Fibroblast of villous mesenchyme (primary cell): ENCODE measurements around the genes POLR1D and KATNAL1.

- CAGE, long polyA plus RNA: no peak
These were observed 57.9 kb downstream of the LNX2 start for GRCh38 chr13:27562250-27563009.

- CAGE, long polyA plus RNA: no peak
These were observed at the start of gene POLR1D for GRCh38 chr13:27621278-27621992. POLR1D (plus strand) TSS chr13:27621892.

- CAGE, long polyA plus RNA: no peak
These were observed 64.8 kb upstream of the GSX1 start for GRCh38 chr13:27727488-27727807.

GRCh38 chr13:27851082-27852186, 59.2 kb downstream of the GSX1 start:
- CAGE, long polyA plus RNA: no peak

DNA sequence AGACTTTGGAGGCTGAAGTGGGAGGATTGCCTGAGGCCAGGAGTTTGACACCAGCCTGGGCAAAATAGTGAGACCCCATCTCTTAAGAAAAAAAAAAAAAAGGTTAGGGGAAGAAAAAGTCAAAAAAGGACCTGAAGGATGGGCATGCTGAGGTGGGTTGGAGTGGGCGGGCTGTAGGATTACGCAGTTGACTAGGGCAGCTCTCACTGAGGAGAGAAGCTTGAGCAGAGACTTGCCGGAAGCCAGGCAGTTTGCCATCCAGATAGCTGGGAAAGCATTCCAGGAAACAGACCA, 13.1 kb upstream of the SLC46A3 start:
- CAGE, long polyA plus RNA: no peak

- CAGE, long polyA plus RNA: no peak
These were observed 320.2 kb downstream of the MTUS2 start for GRCh38 chr13:29140257-29140848.

- CAGE, long polyA plus RNA: no peak
These were observed 1.8 kb downstream of the SLC7A1 start for GRCh38 chr13:29593541-29594144.

DNA sequence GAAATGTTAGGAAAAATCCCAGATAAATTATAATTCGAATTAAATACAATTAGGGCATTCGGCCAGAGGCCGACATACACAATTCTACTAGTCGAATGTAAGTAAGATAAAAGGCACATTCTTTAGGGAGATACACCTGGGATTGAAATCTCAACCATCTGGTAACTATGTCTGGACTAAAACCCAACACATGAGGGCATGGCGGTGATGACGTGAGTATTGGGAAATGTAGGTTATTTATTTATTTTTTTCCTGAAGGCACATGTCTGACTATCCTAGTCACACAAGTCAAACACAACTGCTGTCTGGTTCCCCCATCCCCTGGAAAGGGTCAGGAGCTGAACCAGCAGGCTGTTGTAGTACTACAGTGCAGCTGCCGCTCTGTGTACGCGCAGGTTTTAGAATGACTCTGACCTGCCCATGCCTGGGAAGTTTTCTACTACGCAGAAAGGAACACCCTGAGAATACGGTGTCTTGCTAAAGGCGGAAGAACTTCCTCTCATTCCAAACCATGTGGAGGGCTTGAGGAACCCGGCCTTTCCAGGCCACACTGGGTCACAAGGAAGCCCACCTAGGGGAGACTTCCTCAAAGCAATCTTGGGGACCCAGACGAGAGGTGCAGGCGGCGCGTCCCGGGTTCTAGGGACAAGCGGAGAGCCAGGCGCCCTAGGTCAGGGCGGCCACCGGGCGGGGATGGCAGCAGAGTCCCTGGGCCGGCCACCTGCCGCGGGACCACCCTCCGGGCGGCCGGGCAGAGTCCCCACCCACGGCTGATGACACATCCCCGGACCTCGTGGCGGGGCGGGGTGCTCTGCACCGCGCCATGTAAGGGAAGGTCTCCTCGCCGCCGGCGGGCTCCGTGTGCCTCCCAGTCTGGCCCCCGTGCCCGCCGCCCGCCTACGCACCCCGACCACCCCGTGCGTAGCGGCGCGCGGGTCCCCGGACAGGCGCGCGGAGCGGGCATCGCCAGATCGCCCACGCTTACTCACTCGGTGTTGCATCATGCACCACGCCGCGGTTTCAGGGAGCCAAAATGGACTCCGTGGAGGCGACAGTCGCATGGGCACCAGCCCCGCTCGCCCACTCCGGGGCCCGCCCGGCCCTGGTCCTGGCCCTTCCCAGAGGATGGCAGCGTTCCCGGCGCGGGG, 959 bp downstream of the SLC7A1 start:
- CAGE, long polyA plus RNA: no peak

DNA sequence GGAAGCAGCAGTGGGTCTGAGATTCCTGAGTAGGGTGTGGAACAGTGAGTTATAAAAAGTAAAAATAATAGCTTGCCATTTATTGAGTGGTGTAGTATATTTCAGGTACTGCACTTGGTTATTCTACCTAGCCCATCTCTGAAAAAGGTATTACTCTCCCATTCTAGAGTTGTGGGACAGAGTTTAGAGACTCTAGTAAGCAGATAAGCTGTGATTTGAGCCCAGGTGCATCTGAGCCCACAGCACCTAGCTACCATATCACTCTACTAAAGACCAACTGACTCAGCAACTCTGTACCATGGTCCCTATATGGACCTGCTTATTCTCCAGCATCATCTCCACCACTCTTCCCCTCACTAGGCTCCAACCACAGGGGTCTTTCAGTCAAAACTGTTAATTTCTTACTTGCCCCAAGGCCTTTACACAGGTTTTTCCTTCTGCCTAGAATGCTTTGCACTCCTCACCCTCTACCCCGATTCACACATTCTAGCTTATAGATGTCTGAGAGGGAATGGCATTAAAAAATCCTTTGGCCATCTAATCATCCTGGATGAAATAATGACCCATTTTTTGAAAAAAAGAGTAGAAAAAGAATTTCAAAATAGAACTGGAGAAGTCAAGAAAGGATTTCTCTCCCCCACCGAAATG, 64.4 kb downstream of the UBL3 start:
- CAGE, long polyA plus RNA: no peak

DNA sequence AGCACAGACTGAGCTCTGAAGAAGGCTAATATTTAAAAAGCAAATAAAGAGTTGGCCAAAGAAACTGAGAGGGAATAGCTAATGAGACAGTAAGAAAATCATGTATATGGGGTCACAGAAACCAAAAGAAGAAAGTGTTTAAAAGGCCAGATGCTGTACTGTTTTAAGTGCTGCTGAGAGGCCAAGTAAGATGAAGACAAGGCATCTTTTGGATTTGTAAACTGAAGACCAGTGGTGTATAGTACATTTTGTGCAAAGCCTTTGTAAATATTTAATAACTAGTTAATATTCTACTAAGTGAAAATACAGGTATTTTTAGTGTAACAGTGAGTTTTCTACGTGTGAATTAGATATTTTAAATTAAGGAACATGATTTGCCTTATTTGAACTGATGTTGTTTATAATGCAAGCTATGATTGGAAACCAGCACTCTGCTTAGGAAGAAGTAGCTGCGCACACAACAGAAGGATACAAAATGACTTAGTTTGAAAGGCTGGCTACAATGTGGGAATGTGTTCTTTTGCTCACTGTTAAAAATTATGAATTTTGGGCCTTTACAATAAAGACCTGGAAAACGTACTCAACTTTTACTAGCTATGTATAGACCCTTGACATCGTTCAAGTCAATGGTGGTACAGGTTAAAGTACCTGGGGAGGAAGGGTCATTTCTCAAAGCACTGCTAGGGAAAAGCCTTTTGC, 39.9 kb downstream of the UBL3 start:
- CAGE, long polyA plus RNA: no peak

DNA sequence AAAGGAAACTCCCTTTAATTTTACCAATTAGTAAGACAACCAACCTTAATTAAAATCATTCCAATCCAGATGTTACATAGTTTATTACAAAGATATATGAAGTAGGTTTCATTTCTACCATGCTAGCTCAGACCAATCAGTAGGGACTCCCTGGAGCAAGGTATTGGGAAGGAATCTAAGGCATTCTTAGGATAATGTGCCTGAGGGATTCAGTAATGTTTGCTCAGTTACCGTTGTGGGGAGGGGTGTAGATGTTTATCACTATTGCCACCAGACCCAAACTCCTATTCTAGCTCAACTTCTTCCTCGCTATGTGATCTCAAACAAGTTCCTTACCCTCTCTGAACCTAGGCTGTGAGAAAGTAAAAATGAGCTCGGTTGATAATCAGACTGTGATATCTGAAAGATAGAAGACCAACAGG, 8.9 kb downstream of the UBL3 start:
- CAGE, long polyA plus RNA: no peak

- CAGE, long polyA plus RNA: start-site peak on the minus strand at chr13:30306814-30306886, 247 and 202 reads in 2 replicates; start-site peak on the minus strand at chr13:30306989-30307028, 98 and 85 reads in 2 replicates; start-site peak on the minus strand at chr13:30307387-30307504, 408 and 412 reads in 2 replicates
These were observed at the start of gene KATNAL1 for GRCh38 chr13:30306461-30307780. KATNAL1 (minus strand) TSS chr13:30307551.

- CAGE, long polyA plus RNA: no peak
These were observed 24.0 kb upstream of the KATNAL1 start for GRCh38 chr13:30331229-30331864.

GRCh38 chr13:30388628-30389107, 33.6 kb upstream of the UBE2L5 start:
- CAGE, long polyA plus RNA: no peak

DNA sequence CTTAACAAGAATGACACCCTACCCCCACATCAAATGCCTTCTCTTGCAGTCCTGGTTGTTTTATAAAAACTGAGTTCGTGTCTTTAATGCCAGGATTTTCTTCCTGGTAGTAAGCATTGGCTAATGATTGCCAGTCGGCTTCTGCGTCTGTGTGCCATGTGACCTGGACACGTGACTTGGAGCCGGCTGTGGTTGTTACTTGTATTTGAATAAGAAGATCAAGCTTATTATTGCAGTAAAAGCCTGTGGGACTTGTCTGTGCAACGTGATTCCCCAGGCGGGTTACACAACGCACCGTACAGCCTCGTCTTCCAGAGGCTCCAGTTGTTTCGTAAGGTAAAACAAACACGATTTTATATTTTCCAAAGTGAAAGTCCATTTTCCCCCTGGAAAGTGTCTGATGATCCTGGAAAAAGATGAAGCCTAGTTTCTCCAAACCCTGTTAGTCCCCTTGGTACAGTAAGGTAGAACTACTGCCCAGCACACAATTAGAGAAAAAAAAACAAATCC, 26.8 kb upstream of the UBE2L5 start:
- CAGE, long polyA plus RNA: no peak

GRCh38 chr13:30396380-30397176, 25.7 kb upstream of the UBE2L5 start:
- CAGE, long polyA plus RNA: no peak

DNA sequence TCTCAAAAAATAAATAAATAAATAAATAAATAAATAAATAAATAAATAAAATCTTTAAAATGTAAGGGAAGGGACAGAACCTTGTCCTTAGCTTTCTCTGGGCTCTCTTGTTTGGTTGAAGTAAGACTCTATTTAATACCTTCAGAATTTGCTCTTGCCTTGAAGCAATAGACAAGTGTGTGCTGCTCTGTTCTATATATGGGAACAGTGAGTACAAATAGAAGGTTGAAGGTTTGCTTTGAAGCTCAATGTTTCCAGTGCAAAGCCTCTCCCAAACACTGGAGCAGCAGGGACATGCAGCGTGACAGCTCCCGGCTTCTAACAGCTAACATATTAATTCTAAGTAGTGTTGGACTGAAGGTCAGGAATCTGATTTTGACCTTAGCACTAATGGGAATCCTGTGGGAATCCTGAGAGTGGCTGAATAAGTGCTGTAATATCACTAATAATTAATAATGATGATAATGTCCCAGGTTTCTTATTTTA, 16.9 kb upstream of the UBE2L5 start:
- CAGE, long polyA plus RNA: no peak

DNA sequence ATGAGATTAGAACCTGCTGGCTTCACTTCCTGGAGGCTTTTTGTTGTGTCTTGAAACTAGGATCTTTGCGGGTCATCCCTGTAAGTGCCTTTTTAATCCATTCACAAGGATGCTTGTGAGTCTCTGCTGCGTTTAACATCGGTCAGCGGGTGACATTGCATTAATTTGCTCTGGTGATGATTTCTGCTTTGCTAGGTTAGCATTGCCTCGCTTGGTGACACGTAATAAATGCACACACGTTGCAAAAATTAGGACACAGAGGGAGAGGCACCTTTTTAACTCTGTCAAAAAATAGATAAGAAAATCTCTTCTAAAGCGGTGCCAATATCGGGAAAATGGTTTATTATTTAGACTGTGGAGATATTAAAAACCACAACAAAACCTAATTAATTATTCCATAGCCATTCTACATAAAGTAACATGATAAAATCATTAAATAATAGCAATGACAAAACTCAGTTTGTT, 337 bp downstream of the UBE2L5 start:
- CAGE, long polyA plus RNA: no peak

- CAGE, long polyA plus RNA: no peak
These were observed 1.8 kb downstream of the HMGB1 start for GRCh38 chr13:30463822-30464387.

DNA sequence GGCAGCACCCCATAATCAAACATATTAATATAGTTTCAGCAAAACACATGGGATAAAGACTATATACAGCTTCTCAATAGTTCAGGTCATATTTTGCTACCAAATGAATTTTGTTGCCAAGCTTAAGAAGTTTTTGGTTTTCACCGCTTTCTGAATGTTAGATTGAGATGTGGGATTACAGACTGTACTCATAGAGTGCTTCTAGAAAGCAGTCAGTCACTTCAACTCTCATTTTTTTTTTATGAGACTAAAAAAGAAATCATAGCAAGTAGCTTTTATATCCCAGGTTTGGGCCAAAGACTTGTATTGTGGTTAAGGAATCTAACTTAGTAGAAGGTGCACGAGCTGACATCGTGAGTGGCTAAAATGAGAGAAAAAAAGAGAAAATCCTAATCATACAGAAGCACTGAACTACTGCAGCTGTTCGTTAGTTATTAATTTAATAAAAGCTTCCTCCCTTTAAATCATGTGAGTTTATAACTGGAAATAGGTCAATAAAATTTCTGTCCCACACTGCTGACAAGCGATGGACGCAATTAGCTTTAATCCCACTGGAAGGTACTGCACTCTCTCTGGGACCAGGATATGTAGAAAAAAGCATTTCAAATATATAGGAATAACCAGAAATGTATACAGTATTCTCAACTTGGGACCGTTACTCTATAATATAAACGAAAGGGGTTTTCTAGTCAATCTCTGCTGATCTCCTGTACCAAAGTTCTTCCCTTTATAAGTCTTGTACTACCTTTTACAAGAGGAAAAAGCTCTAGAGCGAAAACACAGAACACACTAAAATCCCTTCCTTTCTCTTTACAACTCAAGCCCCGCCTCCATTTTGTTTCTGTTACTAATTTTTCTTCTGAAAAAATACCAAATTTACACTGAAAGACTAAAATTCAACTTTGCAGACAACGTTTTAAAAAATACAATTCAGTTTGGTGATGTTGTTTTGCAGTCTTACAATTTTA, 2.0 kb upstream of the USPL1 start:
- CAGE, long polyA plus RNA: no peak